Camera-type eye (tissue), 1 donor: ENCODE data around the genes C16orf54 and BOLA2B.

GRCh38 chr16:29745848-29746337 is at the start of gene C16orf54:
TSS of gene C16orf54 (minus strand) at chr16:29745990.
- RAMPAGE, long total RNA: start-site peak on the minus strand at chr16:29745990-29746033, 5 reads

GRCh38 chr16:29804348-29805077 is 1.8 kb upstream of the MAZ start:
- RAMPAGE, long total RNA: no peak

DNA sequence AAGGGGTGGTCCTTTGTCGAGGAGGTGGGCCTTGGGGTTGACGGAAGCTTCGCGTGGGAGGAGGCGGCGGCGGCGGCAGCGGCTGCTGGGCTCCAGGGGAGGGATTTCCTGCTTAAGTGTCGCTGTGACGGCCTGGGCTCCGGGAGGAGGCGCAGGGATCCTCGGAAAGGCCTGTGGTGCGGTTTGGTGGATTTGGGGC is 1.6 kb downstream of the MAZ start:
- RAMPAGE, long total RNA: no peak

DNA sequence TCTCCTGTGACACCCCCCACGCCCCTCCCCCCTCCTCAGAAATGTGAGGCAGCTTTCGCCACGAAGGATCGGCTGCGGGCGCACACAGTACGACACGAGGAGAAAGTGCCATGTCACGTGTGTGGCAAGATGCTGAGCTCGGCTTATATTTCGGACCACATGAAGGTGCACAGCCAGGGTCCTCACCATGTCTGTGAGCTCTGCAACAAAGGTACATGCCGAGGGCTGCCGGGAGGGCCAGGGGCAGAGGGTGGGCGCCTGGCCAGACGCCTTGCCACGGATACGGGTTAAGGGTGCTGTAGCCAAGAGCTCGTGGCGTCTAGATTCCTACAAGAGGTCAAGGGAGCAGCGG is 2.2 kb downstream of the MAZ start:
- RAMPAGE, long total RNA: no peak

GRCh38 chr16:29877245-29878131 is 14.5 kb upstream of the CDIPT start:
- RAMPAGE, long total RNA: no peak

DNA sequence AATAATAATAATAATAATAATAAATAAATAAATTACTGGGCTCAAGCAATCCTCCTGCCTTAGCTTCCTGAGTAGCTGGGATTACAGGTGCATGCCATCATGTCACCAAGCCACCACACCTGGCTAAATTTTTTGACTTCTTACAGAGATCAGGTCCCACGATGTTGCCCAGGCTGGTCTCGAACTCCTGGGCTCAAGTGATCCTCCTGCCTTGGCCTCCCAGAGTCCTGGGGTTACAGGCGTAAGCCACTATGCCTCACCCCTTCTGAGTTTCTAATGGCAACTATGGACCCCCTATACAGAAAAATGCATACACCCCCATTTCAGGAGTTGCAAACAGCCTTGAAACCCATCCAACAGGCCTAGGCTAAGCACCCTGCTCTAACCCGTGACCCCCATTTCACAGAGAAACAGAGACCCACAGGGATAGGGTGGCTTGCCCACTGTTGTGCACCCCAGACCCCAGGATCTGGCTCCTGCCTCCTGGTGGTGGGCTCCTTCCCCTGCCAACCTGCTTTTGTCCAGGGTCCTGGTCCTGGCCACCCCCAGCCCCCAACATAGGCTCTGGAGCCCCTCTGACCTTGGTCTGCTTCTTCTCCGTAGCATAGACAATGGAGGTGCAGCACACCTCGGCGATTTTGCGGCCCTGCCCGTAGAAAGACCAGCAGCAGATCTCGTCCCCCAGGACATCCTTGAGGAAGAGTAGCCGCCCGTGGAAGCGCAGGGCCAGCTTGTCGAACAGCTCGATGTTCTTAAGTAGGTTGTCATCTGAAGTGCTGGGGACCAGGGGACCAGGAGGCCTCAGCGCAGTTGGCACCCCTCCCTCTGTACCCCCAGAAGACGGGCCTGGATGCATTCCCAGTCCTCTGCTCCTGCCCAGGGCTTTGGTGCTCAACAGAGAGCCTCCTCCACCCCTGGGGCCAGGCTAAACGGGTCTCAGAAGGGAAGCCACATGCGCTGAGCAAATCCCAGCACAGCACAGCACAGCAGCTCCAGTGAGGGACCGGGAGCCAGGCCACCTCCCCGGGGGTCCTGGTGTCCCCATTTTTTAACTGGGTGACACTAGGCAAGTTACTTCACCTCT is 10.5 kb downstream of the ASPHD1 start:
- RAMPAGE, long total RNA: no peak

DNA sequence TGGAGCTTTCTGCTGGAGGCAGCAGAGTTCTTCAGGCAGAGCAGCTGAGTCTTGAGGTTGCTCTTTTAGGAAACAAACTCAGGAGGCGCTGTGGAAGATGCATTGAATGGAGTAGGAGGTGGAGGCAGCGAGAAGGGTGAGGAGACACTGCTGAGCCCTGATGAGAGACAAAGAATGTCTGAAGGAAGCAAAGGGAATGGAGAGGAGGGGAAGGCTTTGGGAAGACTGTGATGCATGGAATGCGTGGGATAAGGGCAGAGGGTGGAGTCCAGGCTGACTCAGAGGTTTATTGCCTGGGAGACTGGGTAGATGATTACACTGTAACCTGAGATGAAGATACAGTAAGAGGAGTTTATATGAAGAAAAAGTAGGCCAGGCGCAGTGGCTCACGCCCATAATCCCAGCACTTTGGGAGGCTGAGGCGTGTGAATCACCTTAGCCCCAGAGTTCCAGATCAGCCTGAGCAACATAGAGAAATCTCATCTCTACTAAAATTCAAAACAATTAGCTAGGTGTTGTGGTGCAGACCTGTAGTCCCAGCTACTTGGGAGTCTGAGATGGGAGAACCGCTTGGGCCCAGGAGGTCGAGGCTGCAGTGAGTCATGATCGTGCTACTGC is 17.9 kb upstream of the TMEM219 start:
- RAMPAGE, long total RNA: no peak

DNA sequence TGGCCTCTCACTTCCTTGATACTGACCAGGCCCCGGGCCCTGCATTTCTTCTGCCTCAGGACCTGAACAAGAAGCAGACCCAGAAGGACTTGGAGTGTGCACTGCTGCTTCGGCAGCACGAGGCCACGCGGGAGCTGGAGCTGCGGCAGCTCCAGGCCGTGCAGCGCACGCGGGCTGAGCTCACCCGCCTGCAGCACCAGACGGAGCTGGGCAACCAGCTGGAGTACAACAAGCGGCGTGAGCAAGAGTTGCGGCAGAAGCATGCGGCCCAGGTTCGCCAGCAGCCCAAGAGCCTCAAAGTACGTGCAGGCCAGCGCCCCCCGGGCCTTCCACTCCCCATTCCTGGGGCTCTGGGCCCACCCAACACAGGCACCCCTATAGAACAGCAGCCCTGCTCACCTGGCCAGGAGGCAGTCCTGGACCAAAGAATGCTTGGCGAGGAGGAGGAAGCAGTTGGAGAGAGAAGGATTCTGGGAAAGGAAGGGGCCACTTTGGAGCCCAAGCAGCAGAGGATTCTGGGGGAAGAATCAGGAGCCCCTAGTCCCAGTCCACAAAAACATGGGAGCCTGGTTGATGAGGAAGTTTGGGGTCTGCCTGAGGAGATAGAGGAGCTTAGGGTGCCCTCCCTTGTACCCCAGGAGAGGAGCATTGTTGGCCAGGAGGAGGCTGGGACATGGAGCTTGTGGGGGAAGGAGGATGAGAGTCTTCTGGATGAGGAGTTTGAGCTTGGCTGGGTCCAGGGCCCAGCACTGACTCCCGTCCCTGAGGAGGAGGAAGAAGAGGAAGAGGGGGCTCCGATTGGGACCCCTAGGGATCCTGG is 9.0 kb downstream of the HIRIP3 start:
- RAMPAGE, long total RNA: no peak

- RAMPAGE, long total RNA: no peak
Observed at GRCh38 chr16:29989452-29990010, 5.9 kb downstream of the HIRIP3 start.

DNA sequence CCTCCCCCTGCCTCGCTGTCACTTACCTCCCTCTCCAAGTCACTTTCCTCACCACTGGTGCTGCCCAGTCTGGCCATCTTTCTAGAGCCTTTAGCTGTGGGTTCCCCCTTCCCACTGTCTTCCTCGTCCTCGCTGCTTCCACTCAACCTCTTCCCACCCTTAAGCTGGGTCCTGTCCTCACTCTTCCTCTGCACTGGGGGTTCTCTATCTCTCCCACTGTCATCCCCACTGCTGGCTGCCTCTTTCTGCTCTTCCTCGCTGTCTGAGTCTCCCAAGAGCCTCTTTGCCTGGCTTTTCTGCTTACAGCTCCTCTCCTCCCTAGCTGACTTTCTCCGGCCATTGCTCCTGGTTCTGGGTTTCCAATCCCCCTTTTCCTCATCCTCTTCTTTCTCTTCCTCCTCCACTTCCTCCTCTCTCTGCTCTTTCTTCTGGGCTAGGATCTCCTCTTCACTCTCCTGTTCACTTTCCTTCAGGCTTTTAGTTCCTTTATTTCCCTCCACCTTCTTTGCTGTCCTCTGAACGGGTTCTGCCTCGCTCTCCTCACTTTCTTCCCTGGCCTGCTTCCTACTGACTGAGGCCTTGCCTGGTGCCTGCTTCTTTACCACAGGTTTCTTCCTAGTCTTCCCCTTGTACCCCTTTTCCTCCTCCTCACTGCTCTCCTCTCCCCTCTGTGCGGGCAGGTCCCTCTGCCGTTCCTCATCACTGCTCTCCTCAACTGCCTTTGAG is 1.2 kb downstream of the HIRIP3 start:
- RAMPAGE, long total RNA: no peak

DNA sequence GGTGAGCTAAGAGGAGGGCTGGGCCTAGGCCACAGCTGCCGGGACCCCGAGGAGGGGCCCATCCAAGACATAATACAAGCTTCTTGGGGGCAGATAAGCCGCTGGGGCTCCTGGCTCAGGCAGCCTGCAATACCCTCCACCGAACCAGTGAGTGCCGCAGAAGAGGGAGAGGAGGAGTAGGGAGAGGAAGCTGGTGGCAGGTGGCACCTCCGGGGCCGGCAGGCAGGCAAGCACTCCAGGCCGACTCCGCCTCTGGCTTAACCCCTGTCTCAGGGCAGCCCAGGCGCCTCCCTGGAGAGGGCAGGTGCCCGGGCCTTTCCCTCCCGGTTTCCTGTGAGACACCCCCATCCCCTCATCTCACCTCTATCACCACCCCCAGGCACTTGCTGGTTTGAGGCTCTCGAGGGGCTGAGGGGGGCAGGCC is 6.2 kb downstream of the DOC2A start:
- RAMPAGE, long total RNA: no peak

GRCh38 chr16:30006984-30007472 is 3.8 kb downstream of the DOC2A start:
- RAMPAGE, long total RNA: no peak

GRCh38 chr16:30065921-30066247 is 324 bp downstream of the ALDOA start:
- RAMPAGE, long total RNA: no peak

DNA sequence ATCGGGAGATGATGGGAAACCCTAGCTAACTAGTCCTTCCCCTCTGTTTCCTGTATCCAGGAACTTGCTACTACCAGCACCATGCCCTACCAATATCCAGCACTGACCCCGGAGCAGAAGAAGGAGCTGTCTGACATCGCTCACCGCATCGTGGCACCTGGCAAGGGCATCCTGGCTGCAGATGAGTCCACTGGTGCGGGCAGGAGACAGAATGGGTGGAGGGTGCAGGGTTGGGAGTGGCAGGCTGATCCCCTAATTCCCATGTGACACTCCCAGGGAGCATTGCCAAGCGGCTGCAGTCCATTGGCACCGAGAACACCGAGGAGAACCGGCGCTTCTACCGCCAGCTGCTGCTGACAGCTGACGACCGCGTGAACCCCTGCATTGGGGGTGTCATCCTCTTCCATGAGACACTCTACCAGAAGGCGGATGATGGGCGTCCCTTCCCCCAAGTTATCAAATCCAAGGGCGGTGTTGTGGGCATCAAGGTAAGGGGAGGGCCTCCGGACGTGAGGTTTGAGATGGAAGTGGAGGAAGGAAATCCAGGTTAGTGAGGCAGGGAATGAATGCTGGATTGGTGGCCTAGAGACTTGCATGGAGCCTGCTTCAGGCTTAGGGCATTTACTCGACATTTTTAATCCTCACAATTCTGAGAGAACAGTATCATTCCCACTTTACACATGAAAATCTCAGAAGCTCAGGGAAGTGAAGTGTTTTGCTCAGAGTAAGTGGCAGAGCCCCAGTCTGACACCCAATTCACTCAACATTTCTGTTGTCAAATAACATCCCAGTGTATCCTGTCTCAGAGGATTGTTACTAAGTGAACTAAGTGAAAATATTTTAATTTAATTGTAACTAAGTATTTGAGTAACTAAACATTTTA is 1.9 kb downstream of the ALDOA start:
- RAMPAGE, long total RNA: no peak

- RAMPAGE, long total RNA: no peak
Observed at GRCh38 chr16:30084698-30085796, 6.7 kb downstream of the TBX6 start.

- RAMPAGE, long total RNA: no peak
Observed at GRCh38 chr16:30188139-30188687, 4.8 kb downstream of the CORO1A start.

DNA sequence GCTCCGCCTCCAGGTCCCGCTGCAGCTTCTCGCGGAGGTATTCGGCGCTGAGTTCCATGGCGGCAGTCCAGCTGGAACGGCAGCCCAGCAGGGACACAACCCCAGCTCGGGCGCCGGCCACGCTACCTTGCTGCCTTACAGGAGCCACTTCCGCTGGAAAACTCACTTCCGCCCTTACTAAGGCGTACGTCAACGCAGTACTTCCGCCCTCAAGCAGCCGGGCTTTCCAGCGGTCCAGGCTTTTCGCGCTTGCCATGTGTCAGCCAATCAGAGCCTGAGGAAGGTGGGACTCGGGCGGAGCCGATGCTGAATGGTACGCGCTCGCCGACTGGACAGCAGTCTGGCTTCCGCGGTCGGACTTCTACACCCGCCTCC is at the start of gene BOLA2B:
Gene BOLA2B (minus strand): TSS at position 129 of the 375 bp plus-strand sequence.
- RAMPAGE, long total RNA: no peak

- RAMPAGE, long total RNA: no peak
Observed at GRCh38 chr16:30334655-30335625, 20.2 kb downstream of the CD2BP2 start.

DNA sequence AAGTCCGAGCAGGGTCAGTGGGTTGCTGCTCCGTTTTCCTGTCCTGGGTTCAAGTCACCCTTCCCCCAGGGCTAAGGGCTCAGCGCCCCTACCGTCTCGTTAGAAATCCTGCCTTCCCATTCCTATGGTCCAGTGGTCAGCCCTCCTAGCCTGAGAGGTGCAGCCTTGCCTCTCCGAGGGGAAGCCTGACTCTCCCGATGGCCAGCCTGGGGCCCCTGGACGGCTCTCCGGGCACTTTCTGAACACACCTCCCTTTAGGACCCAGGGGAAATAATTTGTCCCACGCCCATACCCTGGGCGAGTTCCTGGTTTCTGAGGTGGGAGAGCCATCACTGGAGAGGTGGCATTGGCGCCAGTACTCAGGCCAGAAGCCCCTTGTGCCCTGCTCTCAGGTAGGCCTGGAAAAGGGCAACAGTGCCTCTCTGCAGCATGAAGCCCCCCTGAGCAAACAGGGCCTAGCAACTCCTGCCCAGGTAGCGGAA is 541 bp upstream of the CD2BP2 start:
- RAMPAGE, long total RNA: start-site peak on the plus strand centred at position 325 of the sequence, 21 bp wide, 7 reads

DNA sequence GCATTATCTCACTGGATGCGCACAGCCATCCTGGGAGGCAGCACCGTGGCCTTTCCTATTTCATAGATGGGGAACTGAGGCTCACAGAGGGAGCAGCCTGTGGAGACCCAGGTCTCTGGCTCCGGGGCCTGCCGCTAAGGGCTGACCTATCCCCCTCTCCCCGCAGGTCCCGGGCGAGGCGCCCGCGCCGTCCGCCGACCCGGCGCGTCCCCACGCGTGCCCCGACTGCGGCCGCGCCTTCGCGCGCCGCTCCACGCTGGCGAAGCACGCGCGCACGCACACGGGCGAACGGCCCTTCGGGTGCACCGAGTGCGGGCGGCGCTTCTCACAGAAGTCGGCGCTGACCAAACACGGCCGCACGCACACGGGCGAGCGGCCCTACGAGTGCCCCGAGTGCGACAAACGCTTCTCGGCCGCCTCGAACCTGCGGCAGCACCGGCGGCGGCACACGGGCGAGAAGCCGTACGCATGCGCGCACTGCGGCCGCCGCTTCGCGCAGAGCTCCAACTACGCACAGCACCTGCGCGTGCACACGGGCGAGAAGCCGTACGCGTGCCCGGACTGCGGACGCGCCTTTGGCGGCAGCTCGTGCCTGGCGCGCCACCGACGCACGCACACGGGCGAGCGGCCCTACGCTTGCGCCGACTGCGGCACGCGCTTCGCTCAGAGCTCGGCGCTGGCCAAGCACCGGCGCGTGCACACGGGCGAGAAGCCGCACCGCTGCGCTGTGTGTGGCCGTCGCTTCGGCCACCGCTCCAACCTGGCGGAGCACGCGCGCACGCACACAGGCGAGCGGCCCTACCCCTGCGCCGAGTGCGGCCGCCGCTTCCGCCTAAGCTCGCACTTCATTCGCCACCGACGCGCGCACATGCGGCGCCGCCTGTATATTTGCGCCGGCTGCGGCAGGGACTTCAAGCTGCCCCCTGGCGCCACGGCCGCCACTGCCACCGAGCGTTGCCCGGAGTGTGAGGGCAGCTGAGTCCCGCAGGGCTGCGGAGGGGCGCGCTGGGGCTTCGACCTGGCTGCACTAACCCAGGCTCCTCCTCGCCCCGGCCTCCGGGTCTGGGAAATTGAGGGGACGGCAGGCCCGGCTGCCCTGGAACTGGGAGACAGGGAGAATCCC is 10.3 kb downstream of the ZNF771 start:
- RAMPAGE, long total RNA: no peak